Placental epithelial cell (primary cell): ENCODE results near the genes TNPO1 and FCHO2.

- CAGE, long polyA plus RNA = no peak
These were observed 26.9 kb downstream of the MAP1B start for GRCh38 chr5:72134192-72134484.

GRCh38 chr5:72203403-72204034 is 96.2 kb downstream of the MAP1B start:
- CAGE, long polyA plus RNA = no peak

DNA sequence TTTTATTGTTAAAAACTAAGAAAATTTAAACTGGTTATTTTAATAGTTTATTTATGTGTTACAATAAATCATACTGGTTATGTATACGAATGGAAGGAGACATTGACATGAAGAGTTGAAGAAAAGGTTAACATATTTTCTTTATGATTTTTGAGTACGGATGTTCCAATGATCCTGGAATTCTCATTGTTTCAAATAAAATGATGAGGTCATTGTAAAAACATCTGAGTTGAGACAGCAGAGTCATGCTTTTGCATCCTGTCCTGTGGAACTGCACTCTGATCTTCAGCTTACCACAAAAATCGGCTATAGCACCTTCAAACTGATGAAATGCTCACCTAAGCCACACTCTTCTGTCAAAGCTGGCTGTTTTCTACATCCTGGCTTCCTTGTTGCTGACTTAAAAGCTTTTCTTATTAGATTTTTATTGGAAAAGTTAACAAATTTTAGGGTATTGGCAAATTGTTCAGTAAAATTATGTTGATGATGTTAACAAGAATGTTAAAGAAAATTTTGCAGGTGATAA is 67.9 kb downstream of the PTCD2 start:
- CAGE, long polyA plus RNA = no peak

DNA sequence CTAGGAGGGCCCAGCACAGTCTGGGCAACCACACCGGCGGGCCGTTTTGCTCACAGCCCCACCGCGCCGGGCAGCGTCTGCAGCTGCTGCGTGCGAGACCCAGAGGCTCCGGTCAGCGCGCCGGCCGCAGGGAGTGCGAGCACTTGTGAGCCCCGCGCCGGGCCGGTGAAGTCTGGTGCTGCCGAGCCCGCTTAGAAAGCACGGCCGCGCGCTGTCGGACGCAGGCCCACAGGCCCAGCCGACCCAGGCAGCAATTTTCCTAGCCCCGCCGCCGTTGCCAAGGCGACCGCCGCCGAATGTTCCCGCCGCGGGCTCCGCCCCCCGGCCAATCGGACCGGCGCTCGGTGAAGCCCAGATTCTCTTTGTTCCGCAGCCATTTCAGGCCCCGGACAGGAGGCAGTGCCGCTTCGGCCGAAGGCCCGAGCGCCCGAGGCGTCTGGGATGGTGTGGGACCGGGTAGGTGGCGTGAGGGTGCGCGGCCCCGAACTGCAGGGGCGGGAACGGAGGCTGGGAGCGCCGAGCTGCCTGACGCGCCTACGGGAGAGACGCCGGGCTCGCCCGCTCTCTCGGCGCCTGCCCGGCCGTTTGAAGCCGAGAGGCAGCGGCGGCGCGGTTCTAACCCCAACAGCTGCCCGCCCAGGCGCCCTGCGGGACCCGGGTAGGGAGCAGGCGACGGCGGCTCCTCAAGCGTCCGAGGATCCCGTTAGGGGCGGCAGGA is at the start of gene TNPO1:
TNPO1 (plus strand) TSS at position 365 of the 718 bp plus-strand sequence.
- CAGE, long polyA plus RNA = no peak

- CAGE, long polyA plus RNA = no peak
These were observed at the start of gene FCHO2 for GRCh38 chr5:72955087-72956156. Gene FCHO2, plus strand, starts transcription at chr5:72956041.

DNA sequence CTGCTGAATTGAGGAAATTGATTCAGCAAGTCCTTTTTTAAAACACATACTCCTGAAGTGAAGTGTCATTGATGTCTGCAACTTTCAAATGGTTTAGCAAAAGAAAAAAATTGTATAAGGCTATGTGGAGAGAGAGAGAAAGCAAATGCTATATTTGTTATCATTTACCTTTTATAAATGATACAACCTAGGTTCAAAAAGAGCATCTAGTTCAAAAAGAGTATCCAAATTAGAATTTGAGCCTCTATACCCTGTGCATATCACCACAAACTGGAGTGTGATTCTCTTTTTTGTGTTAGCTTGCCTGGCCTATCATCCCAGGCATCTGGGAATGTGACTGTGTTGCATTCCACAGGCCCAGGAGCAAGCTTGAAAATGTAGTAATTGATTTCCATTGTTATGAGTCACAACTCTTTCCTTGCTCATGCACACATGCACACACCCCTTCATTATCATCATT is 75.0 kb downstream of the FCHO2 start:
- CAGE, long polyA plus RNA = no peak

GRCh38 chr5:73446431-73447074 is 2.0 kb downstream of the FOXD1 start:
- CAGE, long polyA plus RNA = no peak

DNA sequence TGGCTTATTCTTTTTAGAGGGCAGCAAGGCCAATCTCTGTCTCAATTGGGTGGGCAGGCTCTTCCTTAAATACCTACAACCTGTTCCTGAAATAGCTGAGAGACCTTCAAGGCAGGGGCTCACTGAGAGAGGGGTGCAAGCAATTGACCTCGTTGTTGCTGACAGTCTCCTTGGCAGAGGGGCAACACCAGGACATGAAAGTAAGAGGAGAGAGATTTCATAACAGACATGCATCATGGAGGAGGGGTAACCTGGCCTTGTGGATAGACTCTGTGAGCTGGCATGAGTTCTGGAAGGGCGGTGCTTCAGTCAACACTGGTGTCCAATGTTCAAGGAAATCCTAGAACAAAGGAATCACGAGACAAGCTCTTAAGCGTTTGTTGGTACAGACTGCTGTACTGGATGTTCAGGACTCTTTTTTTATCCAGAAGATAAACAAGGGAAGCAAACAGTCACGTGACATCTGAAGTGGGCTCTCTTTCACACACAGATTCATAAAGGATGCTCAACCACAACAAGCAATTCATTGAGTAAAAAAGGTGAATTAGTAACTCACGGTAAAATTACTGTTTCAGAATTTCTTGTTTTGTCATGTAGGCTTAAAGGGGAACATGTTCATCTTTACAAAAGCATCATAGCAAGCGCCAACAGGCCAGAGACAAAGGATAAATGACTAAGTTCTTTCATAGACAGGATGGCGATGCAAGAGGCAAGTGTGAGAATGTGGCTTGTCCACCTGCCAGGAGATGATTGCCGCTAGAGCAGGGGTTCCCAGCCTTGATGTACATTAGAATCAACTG is 20.8 kb downstream of the ANKRA2 start:
- CAGE, long polyA plus RNA = no peak

- CAGE, long polyA plus RNA = no peak
These were observed 496.8 kb downstream of the ENC1 start for GRCh38 chr5:74143649-74144228.

GRCh38 chr5:74931490-74931743 is 65.2 kb upstream of the FAM169A start:
- CAGE, long polyA plus RNA = no peak

DNA sequence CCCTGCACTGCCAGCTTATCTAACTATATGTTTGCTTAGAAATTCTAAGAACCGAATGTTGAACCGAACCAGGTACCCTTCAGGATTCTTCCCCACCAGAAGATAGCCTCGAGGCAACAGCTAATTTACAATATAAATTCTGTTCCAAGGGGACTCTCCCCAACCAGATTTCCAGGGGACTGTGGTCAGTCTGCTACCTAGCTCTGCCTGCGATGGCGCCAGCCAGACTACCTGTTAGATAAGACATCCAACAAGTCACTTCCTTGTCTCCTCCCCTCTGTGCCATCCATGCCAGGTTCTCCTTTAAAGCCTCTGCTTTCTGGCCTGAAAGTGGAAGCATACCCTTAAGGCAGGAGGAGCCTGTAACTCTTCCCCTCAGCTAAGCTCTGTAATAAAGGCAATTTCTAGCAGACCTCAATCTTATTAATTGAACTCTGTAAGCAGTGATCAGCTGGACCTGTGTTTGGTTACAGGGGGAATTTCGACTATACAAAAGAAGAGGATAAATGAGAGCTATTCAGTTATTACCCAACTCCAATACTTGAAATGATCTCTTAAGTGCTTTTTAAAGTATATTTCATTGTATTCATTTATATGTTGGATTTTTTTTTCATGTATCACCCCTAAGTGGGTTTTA is 85.6 kb downstream of the GCNT4 start:
- CAGE, long polyA plus RNA = no peak

DNA sequence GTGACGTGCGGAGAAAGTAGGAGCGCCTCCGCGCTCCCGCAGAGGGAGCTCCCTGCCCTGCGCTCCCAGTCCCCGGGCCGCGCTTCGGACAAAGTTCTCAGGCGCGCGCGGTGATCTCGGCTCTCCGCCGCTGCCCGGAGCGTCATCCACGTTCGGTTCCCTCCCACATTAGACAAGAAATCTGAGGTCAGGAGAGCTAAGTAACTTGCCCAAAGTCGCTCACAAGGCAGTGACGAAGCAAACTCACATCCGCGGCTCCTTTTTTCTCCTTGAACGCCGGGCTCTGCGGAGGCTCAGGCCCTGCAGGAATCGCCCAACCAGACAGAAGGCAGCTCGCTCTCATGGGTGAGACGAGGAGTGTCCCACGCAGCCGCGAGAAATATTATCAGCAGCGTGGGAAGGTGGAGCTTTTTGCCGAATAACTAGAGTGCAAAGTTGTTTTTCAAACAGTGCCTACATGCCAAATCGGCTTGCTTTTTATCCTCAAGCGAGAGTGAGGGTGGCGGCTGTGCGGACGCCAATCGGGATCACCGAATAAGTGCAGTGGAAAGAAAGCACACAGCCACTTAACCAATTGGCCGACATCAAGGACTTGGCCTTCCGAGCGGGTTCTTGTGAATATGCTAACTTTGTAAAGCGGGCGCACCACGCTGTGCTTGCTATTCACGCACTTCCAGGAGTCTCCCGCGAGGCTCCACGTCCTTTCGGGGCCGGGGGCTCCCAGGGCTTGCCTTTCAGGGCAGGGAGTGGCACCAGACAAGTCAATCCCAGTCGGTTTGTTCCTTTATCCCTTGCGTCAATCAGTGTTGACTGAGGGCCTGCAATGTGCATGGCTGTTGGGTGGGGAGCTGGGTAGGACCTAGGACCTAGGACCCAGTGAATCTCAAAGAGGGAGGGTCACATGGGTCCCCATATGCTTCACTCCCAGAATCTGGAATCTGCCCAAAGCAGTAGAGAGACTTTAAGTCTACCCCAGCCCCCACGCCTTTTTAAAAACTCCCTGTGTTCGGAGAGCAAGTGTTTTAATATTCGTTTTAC is 1.7 kb upstream of the GCNT4 start:
- CAGE, long polyA plus RNA = no peak

GRCh38 chr5:75055500-75056404 is 3.4 kb upstream of the GCNT4 start:
- CAGE, long polyA plus RNA = no peak

DNA sequence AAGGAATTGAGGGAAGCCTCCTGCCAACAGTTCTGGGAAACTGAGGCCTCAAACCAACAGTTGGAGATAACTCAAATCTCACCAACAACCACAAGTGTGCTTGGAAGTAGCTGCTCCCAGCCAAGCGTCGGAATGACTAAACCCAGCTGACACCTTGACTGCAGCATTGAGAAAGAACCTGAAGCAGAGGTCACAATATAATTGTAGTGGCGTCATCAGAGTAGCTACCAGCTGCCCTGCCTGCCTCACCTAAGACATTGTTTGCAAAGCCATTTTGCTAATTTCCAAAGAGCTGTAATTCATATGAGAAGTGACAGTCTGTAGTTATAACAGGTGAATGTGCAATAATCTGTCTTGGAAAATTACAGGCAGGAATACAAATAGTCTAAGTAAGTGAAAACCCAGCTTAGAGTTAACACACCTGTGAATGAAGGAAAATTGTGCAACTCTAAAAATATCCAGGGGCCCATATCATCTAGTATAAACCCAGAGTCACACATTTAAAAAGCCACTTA is 40.9 kb upstream of the ANKRD31 start:
- CAGE, long polyA plus RNA = no peak

- CAGE, long polyA plus RNA = no peak
These were observed 1.8 kb downstream of the HMGCR start for GRCh38 chr5:75338622-75339328.

DNA sequence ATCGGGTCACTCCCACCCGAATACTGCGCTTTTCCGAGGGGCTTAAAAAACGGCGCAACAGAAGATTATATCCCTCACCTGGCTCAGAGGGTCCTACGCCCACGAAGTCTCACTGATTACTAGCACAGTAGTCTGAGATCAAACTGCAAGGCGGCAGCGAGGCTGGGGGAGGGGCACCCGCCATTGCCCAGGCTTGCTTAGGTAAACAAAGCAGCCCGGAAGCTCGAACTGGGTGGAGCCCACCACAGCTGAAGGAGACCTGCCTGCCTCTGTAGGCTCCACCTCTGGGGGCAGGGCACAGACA is 21.3 kb downstream of the POC5 start:
- CAGE, long polyA plus RNA = no peak

- CAGE, long polyA plus RNA = no peak
These were observed 80.7 kb downstream of the IQGAP2 start for GRCh38 chr5:76483551-76484373.

DNA sequence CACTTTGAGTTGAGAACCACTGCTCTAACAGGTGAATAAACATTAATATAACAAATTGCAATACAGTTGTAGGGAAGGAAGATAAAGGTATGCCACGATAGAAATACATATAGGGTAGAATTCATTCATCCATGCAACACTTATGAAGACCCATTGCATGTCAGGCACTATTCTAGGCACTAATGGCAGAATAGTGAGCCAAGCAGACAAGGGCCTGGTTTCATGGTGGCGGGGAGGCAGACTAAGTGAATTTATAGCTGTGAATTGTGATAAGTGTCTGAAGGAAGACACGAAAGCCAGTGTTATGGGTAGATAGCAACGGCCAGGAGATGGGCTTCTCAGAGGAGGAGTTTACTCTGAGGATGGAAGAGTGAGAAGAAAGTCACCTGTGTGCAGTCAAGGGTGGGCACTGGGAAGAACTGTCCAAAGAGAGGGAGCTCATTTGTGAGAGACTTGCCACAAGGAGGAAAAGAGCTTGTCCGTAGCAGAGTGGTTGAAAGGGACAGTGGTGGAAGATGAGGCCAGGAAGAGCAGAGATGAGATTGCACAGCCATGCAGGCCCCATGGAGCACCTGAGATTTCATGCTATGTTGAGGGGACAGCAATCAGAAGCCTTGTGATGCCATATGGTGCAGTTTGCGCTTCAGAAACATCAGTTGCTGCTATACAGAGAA is 57.1 kb downstream of the F2RL2 start:
- CAGE, long polyA plus RNA = no peak

GRCh38 chr5:76732904-76733982 is 17.3 kb downstream of the F2R start:
- CAGE, long polyA plus RNA = no peak

DNA sequence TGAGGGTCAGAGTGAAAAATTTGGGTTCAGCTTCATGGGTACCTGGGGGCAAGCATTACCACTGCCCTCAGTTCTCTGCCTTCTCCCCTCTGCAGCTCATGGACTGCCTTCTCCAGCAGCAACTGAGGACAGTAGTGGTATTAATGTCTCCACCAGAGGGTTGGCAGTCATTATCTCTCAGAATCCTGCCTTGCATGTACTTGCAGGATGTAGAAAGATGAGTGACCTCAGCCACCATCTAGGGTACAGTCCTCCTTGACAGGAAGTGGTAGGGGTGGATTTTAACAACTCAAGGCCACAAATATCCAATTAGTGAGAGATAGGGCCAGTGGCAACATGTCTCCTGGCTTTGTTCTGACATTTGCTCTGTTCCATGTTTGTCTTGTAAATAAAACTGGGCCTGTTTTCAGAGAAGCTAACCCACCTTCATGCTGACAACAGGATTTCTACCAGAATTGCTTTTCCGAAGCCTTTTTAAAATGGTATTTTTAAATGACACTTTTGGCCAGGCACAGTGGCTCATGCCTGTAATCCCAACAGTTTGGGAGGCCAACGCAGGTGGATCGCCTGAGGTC is 47.3 kb downstream of the F2R start:
- CAGE, long polyA plus RNA = no peak